ENCODE measurements around a stretch of chr5.

DNA sequence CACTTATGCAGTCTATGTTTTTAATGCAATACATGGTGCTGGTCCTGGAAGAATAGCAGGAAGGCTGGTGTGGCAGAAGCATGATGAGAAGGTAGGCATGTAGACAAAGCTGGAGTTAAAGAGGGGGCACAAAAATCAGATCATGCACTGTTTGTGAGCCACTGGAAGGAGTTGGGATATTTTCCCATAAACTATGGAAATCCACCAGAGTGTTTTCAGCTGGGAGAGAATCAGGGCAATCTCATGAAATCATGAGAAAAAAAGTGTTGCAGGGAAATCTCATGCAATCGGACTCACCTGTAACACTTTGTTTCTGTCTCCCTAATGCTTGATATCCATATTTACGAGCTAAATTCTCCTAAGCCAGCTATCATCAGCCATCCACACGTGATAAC lies 194.9 kb upstream of the NUDT12 start:
- PRO-cap, 4 experiments: no peak in any of the 4 experiments
- RAMPAGE, long total RNA, 2 experiments: no peak in any of the 2 experiments

GRCh38 chr5:104451664-104452627 lies 889.4 kb upstream of the NUDT12 start:
- PRO-cap, 4 experiments: no peak in any of the 4 experiments
- RAMPAGE, long total RNA, 2 experiments: no peak in any of the 2 experiments

- PRO-cap, 4 experiments: no peak in any of the 4 experiments
- RAMPAGE, long total RNA, 2 experiments: no peak in any of the 2 experiments
These were observed 196.3 kb downstream of the EFNA5 start for GRCh38 chr5:107474445-107474850.

- PRO-cap, 4 experiments: no peak in any of the 4 experiments
- RAMPAGE, long total RNA, 2 experiments: no peak in any of the 2 experiments
These were observed 158.7 kb downstream of the EFNA5 start for GRCh38 chr5:107511859-107512517.

GRCh38 chr5:107551967-107552661 lies 118.6 kb downstream of the EFNA5 start:
- PRO-cap, 4 experiments: no peak in any of the 4 experiments
- RAMPAGE, long total RNA, 2 experiments: no peak in any of the 2 experiments

- PRO-cap, 4 experiments: no peak in any of the 4 experiments
- RAMPAGE, long total RNA, 2 experiments: start-site peak on the minus strand in 1 of 2 experiments, at chr5:108139868-108140160 at its widest, 10 reads per replicate
These were observed 242.1 kb downstream of the FBXL17 start for GRCh38 chr5:108139682-108140348.

GRCh38 chr5:108211317-108212344 lies 170.3 kb downstream of the FBXL17 start:
- PRO-cap, 4 experiments: no peak in any of the 4 experiments
- RAMPAGE, long total RNA, 2 experiments: no peak in any of the 2 experiments

- PRO-cap, 4 experiments: no peak in any of the 4 experiments
- RAMPAGE, long total RNA, 2 experiments: no peak in any of the 2 experiments
These were observed 169.5 kb downstream of the FBXL17 start for GRCh38 chr5:108212365-108212888.

DNA sequence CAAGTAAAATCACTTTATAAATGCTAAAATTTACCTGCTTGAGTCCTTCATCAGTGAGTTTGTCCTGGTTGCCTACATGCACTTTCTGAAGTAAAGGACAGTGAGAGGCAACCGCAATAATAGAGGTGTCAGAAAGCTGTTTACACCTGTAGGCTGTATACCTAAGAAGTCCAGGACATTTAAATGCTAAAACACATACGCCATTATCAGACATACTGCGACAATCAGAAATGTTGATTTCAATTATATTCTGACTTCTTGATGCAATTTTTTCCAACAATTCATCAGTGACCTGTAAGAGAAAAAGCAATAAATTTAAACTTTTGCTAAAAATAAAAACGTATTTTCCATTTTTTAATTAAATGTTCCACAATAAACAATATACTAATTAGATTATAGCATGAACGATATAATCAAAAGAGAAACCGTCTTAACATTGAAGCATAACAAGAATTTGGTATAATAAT lies 17.2 kb downstream of the FBXL17 start:
- PRO-cap, 4 experiments: no peak in any of the 4 experiments
- RAMPAGE, long total RNA, 2 experiments: no peak in any of the 2 experiments

DNA sequence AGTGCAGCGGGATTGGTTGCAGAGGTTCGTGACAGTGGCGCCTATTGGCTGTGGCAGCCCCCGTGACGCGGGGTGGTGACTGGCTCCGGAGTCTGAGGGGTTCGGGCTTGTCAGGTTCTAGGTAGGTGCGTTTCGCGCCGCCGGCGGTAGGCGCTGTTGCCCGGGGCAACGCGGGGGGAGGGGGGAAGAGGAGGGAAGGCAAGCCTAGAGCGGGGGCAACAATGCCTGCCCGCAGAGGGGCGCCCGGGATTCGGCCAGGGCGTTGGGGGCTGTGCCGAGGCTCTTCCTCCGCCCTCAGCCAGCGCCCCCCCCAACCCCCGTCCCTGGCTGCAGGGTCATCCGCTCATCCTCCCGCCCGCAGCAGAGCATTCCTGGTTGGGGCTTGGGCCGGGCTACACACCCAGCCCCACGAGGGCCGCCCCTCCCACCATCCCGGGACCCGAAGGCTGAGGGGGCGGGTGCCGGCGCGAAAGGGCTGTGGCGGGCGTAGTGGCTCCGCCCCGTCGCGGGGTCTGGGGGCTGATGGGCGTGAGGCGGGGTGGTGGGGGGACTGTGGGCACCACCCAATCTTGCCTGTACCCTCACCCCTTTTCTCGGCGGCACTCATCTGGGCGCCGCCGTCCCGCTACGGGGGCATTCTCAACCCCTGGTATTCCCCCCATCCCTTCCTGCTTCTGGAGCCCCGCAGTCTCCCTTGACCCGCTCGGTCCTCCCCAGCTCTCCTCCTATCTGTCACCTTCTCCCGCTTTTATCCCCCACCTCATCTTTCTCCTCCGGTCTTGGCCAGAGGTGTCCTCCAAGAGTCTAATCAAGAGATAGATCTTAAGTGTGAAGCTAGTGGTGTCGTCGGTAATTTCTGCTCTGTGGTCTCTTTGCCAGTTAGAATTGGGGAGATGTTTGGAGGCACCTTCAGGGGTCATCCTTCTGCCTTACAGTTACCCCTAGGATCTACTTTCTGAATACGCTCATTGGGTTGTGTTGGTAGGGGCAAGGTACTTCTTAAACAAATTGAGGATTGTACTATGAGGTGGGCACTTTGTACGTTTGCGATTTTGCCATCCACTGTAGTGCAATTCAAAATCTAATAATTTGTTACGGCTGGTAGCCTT lies 1.5 kb downstream of the FER start:
- PRO-cap, 4 experiments: peak in 4 of 4 experiments; most common plus-strand start position 113 of the sequence (in 4); most common minus-strand start position 370 of the sequence (in 2)
- RAMPAGE, long total RNA, 2 experiments: start-site peak on the plus strand in 2 of 2 experiments, centred at positions 81 to 102 of the sequence, 44 to 261 reads per replicate

- PRO-cap, 4 experiments: no peak in any of the 4 experiments
- RAMPAGE, long total RNA, 2 experiments: no peak in any of the 2 experiments
These were observed 137.2 kb downstream of the FER start for GRCh38 chr5:108884951-108885304.

DNA sequence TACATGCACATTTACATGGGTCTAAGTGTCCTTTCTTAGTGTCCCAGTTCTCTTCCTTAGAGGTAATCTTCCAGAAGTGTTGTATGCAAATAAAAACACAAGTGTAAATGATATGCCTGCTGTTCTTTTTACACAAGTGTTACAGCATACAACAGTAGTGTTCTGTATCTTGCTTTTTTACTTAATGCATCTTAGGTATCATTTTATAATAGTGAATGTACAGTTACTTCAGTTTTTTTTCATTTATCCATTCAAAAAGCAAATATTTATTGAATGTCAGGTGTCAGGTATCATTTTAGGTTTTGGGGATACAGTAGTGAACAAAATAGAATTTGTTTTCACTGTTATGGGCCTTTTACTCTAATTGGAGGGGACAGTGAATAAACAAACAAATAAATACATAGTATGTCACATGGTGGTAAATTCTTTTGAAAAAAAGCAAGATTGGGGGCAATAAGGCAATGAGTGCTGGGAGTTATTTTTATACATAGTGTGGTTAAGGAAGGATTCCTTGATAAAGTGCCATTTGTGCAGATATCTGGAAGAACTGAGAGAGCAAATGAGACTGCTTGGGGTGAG lies 156.2 kb downstream of the FER start:
- PRO-cap, 4 experiments: no peak in any of the 4 experiments
- RAMPAGE, long total RNA, 2 experiments: no peak in any of the 2 experiments

GRCh38 chr5:109091208-109092089 lies 318.3 kb downstream of the PJA2 start:
- PRO-cap, 4 experiments: no peak in any of the 4 experiments
- RAMPAGE, long total RNA, 2 experiments: no peak in any of the 2 experiments

DNA sequence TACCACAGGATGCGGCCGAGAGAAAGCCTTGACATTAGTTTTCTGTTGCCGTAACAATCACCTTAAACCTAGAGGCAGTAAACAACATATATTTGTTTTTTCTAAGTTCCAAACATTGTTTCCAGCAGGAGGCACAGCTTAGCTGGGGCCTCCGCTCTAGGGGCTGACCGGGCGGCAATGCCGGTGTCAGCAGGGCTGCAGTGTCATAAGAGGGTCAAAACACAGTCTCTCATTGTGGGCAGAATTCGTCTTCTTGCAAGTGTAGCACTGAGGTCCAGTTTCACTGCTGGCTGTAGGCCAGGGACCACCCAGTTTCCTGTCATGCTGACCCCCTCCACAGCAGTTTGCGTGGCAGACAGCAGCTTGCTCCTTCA lies 186.3 kb downstream of the PJA2 start:
- PRO-cap, 4 experiments: no peak in any of the 4 experiments
- RAMPAGE, long total RNA, 2 experiments: no peak in any of the 2 experiments

DNA sequence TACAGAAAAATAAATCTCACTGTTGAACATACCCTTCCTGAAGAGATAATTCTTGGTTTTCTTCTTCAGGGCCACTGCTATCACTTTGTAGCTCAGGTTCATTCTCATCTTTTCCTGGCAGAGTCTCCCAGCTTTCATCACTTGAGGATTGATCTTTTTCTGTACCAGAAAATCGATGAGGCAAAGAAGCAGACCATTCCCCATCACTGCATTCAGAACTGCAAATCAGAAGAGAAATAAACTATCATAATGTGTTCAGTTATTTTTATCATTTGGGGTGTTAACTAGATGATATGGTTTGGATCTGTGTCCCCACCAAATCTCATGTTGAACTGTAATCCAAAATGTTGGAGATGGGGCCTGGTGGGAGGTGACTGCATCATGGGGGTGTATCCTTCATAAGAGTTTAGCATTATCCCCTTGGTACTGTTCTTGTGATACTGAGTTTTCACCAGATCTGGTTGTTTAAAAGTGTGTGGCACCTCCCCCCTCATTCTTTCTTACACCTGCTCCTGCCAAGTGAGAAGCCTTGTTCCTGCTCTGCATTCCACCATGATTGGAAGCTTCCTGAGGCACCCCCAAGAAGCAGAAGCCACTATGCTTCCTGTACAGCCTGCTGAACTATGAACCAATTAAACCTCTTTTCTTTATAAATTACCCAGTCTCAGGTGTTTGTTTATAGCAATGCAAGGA lies 41.1 kb downstream of the PJA2 start:
- PRO-cap, 4 experiments: no peak in any of the 4 experiments
- RAMPAGE, long total RNA, 2 experiments: no peak in any of the 2 experiments

DNA sequence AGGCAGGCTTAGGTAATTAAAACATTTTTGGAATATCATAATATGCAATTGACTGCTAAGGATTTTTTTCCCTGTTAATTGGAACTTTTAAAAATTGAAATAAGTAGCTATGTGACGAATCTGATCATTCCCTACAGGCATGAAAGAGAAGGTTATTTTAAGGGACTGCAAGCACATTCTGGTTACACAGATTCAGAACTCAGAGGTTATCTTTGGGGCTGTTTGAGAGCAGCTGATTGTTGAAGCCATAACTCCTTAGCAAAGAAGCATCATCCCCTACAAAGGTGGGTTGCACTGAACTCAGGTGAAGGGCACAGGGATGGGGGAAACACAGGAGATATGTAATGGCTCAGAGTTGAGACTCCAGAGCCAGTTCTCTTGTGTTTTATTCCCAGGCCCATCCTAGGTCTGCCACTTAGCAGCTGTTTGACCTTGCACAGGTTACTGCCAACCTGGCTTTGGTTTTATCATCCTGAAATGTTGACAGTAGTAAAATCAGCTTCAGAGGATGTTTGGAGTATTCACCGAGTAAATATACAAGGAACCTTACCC lies 141.0 kb downstream of the MAN2A1 start:
- PRO-cap, 4 experiments: no peak in any of the 4 experiments
- RAMPAGE, long total RNA, 2 experiments: no peak in any of the 2 experiments

- PRO-cap, 4 experiments: no peak in any of the 4 experiments
- RAMPAGE, long total RNA, 2 experiments: no peak in any of the 2 experiments
These were observed 143.7 kb downstream of the MAN2A1 start for GRCh38 chr5:109833055-109834205.

DNA sequence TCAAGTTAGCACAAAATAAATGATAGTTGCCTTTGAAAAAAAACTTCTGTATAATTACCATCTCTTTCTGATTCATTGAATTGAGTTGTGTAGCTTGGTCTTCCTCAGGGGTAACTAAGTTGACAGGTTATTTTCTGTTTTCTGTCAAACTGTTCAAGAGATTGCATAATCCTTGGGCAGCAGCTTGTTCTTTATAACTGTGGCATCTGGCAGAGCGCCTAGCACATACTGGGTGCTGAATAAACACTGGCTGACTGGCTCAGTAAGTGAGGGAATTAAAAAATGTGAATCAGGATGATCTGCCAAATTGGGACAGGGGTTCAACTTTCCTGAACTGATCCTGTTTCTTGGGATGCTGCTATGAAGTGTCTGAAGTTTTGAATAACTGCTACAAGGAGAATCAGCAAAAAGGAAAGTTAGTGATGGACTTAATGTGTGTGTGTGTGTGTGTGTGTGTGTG lies 310.4 kb downstream of the MAN2A1 start:
- PRO-cap, 4 experiments: peak in 3 of 4 experiments; most common plus-strand start position 224 of the sequence (in 2); most common minus-strand start position 116 of the sequence (in 3)
- RAMPAGE, long total RNA, 2 experiments: no peak in any of the 2 experiments

DNA sequence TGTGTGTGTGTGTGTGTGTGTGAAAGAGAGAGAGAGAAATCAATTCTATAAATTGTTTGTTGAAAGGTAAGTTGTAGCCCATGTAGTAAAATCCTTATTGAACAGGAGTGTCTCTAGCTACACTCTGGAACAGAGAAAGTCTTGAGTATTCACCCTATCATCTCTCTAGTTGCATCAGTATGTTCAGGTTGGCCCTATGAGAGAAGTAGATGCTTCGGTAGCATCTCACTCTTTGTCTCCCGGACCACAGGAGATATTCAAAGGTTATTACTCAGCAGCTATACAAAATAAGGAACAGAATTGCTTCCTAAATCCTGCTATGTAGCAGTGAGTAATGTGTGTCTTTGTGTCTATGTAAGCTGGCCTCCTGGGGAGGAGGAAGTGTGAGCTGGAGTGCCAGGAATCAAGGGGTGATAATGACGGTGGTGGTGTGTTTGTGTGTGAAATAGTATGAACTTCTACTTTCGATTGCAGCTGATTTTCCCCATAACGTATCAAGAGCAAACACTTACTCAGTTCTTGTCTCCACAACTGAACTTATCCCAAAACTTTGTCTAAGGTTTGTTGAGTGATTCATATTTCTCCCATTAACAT lies 310.9 kb downstream of the MAN2A1 start:
- PRO-cap, 4 experiments: peak in 3 of 4 experiments; most common plus-strand start position 477 of the sequence (in 3); most common minus-strand start position 239 of the sequence (in 1)
- RAMPAGE, long total RNA, 2 experiments: no peak in any of the 2 experiments

DNA sequence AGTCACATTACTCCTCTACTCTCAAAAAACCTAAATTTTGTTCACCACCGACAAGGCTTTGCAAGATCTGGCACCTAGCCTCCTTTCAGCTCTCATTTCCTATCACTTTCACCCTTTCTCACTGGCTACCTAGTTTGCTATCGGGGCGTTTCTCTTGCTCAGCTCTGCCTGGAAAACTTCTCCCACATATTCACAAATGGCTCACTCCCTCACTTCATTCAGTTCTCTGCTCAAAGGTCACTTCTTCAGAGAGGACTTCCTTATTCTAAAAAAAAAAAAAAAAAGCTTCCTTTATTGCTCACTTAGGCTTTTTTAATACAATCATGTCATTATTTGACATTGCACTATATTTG lies 2.1 kb upstream of the SLC25A46 start:
- PRO-cap, 4 experiments: no peak in any of the 4 experiments
- RAMPAGE, long total RNA, 2 experiments: no peak in any of the 2 experiments

Measured in right lobe of liver (tissue), 4 donors.